Urinary bladder (tissue), 3 donors: ENCODE data around the genes METTL2B and TNPO3.

GRCh38 chr7:128323837-128324162 lies 19.9 kb downstream of the RBM28 start:
- PRO-cap: no peak
- RAMPAGE, long total RNA: no peak

GRCh38 chr7:128394832-128395324 lies 14.9 kb downstream of the IMPDH1 start:
- PRO-cap: no peak
- RAMPAGE, long total RNA: no peak

- PRO-cap: bidirectional peak, plus-strand start at chr7:128476821, minus-strand start at chr7:128476698
- RAMPAGE, long total RNA: start-site peak on the plus strand at chr7:128476748-128476772, 36 and 201 reads in 2 replicates
These were observed at the start of gene METTL2B for GRCh38 chr7:128476356-128477182. Gene METTL2B, plus strand, starts transcription at chr7:128476748.

GRCh38 chr7:128743297-128743874 lies 4.2 kb downstream of the CALU start:
- PRO-cap: unidirectional peak, minus-strand start at chr7:128743574
- RAMPAGE, long total RNA: no peak

- PRO-cap: no peak
- RAMPAGE, long total RNA: no peak
These were observed 6.3 kb upstream of the ATP6V1F start for GRCh38 chr7:128856520-128856668.

GRCh38 chr7:128859902-128861038 lies 2.4 kb upstream of the ATP6V1F start:
- PRO-cap: no peak
- RAMPAGE, long total RNA: no peak

DNA sequence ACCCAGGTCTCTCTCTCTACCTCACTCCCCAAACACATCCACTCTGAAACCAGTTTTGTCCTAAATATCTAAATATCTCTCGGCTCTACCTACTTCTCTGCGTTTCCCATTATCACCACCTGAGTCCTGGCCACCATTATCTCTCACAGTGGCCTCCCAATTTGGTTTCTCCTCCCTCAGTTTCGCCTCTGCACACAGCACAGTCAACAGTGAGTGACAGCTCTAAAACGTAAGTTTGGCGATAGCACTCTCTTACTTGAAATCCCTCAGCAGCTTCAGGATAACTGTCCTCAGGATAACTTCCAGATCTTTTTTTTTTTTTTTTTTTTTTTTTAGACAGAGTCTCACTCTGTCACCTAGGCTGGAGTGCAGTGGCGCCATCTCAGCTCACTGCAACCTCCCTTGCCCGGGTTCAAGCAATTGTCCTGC lies 1.6 kb upstream of the ATP6V1F start:
- PRO-cap: no peak
- RAMPAGE, long total RNA: no peak

DNA sequence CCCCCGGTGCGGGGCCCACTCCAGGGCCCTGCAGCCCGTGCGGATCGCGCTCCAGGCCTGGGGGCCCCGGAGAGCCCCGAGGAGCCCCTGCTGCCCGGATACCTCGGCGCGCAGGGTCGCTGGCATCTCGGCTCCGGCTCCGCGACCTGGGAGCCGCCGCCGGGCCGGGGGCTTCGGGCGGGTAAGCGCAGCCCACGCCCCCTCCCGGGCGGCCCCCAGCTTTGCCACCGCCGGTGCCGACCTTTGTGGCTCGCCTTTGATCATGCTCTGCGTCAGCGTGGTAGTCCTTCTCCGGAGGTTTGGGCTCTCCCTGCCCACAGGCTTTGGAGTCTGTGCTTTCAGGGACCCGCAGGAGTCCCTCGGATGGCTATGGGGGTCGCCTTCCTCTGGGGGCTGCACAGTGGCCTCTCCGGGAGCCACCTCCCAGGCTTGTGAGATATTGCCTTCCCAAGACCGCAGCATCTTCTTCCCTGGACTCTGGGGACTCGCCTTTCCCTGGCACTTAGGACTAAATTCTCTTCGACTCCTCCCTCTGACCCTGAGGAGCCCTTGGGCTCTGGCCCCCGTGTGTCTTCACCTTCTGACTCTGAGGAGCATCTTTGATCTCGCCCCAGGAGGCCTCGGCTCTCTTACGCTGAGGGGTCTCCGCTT lies 3.8 kb downstream of the ATP6V1FNB start:
- PRO-cap: no peak
- RAMPAGE, long total RNA: no peak

- PRO-cap: no peak
- RAMPAGE, long total RNA: no peak
These were observed 17.4 kb downstream of the KCP start for GRCh38 chr7:128893001-128893675.

- PRO-cap: no peak
- RAMPAGE, long total RNA: no peak
These were observed 3.0 kb upstream of the IRF5 start for GRCh38 chr7:128934322-128935471.

- PRO-cap: unidirectional peak, minus-strand start at chr7:128940599
- RAMPAGE, long total RNA: no peak
These were observed 3.0 kb downstream of the IRF5 start for GRCh38 chr7:128940444-128941395.

DNA sequence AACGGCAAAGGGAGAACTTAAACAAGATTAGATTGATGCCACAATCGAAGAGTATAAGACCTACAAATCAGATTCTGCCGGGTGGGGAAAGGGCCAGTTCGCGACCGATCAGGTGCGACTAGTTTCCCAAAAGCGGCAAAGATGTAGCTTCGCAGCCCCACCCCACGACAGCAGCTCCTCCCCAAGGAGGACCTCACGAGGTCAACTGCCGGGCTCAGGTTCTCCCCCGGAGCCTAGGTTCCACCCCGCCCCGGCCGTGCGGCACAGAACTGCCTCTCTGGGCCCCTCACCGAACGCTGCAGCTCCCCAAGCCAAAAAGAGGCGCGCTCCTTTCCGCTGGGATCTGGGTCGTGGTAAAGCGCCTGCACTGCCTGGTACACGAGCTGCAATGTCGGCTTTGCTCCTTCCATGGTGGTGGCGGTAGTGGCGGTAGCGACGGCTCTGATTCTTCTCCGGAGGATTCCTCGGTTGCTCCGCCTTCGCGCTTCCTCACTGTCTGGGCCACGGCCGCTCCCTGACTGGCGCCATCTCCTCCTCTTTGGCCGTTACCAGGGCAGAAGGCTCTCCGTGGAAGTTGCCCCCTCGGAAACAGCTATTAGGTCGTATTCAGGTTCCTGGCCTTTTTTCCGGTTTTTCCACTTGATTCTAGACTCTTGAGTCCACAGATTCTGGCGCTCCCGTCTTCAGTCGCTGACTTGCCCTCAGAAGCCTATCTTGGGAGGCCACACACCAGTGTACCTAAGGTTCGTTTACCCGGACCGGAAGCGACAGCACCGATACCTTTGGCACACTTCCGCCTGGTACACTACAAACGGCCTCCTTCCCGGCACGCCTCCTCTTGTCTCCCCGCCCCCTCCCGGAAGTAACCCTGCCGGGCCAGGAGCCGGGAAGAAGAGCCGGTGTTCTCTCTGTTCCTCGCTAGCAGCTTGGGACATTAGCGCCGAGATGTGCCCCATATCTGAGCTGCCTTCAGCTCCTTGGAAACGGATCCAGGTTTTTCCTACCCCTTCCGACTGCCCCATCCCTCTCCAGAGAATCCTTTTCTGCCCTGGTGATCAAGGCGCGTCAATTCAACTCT lies at the start of gene TNPO3:
TSS of gene TNPO3 (minus strand) at position 751 of the 1,078 bp plus-strand sequence.
- PRO-cap: unidirectional peak, minus-strand start at position 172 of the sequence; bidirectional peak, plus-strand start at position 866 of the sequence, minus-strand start at position 540 of the sequence
- RAMPAGE, long total RNA: no peak

- PRO-cap: bidirectional peak, plus-strand start at chr7:129169397, minus-strand start at chr7:129169235
- RAMPAGE, long total RNA: no peak
These were observed 19.2 kb upstream of the SMO start for GRCh38 chr7:129169115-129169657.

- PRO-cap: no peak
- RAMPAGE, long total RNA: no peak
These were observed 54.1 kb downstream of the AHCYL2 start for GRCh38 chr7:129278825-129279397.

DNA sequence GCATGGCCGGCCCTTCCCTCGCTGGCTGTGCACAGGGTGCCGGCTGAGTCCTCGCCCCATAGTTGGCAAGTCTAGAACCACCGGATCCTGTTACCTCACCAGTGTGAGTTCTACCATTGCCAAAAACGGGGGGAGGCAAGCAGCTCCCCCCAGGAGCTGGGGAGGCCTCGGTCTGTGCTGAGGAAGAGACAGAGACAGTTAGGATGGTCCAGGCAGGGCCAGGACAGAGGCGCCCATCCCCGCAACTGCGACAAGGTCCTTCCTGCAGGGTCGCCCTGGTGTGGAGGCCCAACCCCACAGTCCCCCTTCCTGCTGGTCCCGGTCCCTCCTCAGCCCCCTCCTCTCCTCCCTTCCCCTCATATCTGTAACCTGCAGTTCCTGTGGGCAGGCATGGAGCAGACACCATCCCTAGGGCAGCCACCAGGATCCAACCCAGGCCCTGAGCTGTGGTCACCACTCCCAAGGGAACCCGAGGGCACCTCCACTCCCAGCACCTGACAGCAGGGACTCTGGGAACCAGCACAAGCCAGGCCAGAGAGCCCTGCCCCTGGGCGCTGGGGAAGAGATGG lies 158.9 kb downstream of the NRF1 start:
- PRO-cap: no peak
- RAMPAGE, long total RNA: no peak

- PRO-cap: no peak
- RAMPAGE, long total RNA: no peak
These were observed 127.9 kb downstream of the UBE2H start for GRCh38 chr7:129824850-129825331.

DNA sequence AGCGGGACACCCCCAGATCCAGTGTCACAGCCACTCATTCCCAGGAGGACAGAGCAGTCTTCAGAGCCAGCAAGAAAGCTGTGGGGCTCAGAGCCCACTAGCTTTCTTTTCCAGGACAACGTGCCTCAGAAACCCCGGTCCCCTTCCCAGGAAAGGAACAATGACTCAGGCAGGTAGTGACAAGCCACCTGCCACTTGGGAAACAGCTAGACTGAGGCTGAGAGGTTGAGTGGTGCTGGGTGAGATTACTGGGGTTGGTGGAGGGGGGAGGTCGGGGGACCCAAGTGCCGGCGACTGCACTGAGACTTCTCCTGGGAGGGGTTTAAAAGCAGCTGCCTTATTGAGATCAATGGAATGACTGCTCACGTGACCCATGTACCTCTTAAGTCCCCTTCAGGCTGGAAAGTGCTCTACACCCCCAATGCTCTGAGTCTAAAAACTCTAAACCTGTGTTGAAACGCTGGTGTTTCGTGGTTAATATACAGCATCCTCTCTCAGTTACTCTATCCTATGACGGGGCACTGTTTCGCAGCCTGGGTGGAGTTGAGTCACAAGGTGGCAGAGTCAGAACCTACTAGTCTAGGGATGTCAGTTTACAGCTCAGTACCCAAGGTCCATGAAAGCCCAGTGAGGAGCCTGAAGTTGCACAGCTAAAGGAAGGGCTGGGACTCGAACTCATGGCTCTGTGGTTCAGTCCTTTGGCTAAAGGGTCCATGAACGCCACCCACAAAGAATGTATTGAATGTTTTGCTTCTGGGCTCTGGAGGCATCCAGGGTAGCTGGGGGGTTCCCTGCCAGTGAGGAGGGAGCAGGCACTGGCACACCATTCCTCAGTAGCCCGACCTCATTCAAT lies 123.4 kb downstream of the UBE2H start:
- PRO-cap: no peak
- RAMPAGE, long total RNA: no peak

DNA sequence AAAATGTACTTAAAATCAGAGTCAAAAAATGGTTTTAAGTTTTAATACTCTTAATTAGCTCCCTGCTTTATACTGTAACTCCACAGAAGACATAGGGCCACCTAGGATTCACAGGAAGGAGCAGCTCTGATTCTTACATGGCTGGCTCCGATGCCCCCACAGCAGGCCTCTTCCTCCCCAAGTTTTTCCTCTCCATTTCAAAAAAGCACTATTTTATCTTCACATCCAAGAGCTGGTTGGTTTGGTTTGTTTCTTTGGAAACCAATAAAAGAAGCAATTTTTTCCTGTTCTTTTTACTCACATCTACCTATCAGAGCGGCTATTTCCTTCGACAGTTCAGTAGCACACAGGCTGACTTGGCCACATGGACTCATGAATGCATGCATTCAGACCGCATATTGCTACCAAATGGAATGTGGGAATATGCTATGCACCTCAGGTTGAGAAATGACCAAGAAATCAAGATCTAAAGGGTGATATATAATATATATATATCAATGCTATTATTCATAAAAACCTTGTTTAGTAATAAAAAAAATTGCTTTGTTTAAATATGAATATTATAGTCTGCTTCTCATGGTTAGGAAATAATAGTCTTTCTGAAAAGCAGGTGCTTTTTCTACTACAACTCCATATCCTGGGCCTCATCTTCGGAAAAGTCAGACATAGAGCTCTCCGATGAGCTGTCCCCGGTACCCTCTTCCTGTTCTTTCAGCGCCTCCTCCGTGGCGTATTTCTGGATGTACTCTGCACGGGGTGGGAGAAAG lies 118.3 kb downstream of the UBE2H start:
- PRO-cap: no peak
- RAMPAGE, long total RNA: no peak

DNA sequence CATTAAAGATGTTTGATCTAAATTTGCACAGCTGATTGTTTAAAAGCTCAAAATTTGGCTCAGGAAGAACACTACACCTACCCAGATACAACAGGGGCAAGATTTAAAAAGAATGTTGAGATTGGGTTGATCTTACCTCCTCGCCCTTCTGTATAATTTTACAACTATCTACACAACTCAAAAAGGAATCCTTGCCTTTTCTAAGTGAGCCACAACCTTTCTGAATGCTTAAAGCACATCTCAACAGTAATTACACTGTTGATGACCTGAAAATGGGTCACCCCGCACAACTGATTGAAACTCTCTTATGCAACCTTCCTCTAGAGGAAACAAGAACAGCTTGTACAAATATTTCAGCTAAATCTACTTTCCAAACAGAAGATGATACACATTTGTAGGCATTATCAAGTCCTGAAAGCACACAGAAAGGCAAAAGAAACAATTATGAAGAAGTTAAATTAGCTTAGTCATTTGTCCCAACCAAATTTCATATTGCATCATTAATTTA lies 75.5 kb downstream of the UBE2H start:
- PRO-cap: no peak
- RAMPAGE, long total RNA: no peak

- PRO-cap: no peak
- RAMPAGE, long total RNA: no peak
These were observed 64.3 kb downstream of the TMEM209 start for GRCh38 chr7:130140866-130141434.